Mesenchymal stem cell of adipose (primary cell): ENCODE results near the gene CT45A2.

GRCh38 chrX:129736482-129737021 lies 2.2 kb upstream of the XPNPEP2 start:
- CAGE, long polyA plus RNA = no peak

- CAGE, long polyA plus RNA = no peak
These were observed 7.7 kb downstream of the SASH3 start for GRCh38 chrX:129787505-129787878.

GRCh38 chrX:129792072-129792810 lies 12.5 kb downstream of the SASH3 start:
- CAGE, long polyA plus RNA = no peak

- CAGE, long polyA plus RNA = no peak
These were observed 15.1 kb downstream of the UTP14A start for GRCh38 chrX:129921111-129921508.

DNA sequence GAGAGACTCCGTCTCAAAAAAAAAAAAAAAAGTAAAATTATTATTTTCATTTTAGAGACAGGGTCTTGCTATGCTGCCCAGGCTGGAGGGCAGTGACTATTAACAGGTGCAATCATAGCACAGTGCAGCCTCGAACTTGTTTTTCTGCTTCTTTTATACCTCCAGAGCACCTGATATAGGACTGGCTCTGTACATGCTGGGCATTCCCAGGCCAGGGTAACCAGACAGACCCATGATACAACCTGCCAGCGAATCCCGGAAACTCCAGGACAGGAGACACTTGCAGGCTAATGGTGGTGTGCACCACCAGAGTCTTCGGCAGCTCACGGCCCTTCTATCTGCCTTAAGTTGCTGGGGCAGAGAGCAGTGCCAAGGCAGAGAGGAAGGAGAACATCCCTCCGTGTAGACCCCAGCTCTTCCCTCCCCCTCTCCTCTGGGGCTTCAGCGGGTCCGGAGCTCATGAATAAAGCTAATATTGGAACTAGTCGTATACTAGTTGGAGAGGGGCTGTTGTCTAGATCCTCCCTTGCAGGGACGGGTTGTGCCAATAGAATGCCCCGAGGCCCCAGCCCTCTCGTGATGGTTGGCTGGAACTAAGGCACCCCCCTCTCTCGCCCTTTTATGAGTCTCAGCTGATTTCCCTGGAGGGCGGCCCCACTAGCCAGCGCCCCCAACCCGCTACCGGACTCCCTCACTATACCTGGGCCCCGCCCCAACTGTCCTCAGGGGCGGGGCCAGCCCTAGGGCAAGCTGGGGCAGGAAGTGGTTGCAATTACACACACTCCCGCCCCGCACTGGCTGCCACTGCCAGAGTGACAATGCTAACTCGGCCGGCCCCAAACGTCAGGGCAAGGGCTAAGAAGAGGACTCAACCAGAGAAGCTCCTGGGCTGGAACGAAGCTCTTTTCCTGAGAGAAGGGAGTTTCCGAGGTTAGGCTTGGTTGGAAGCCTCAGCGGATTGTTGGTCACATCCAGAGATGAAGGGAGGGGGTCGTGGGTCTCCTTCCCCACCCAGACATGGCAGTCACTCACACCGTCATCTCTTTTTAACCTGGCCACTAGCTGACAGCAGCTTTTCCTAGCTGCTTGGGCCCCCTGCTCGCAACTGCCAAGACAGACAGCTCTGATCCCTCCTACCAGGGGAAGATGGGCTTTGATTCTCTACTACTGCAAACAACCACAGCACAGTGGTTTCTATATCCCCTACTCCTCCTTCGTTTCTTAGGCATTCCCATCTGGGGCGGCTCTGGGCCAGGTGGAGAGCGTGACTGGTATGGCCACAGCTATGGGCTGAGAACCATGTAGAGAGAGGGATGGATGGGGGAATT lies 21.3 kb upstream of the BCORL1 start:
- CAGE, long polyA plus RNA = no peak

- CAGE, long polyA plus RNA = no peak
These were observed 1.8 kb downstream of the BCORL1 start for GRCh38 chrX:129983861-129985091.

DNA sequence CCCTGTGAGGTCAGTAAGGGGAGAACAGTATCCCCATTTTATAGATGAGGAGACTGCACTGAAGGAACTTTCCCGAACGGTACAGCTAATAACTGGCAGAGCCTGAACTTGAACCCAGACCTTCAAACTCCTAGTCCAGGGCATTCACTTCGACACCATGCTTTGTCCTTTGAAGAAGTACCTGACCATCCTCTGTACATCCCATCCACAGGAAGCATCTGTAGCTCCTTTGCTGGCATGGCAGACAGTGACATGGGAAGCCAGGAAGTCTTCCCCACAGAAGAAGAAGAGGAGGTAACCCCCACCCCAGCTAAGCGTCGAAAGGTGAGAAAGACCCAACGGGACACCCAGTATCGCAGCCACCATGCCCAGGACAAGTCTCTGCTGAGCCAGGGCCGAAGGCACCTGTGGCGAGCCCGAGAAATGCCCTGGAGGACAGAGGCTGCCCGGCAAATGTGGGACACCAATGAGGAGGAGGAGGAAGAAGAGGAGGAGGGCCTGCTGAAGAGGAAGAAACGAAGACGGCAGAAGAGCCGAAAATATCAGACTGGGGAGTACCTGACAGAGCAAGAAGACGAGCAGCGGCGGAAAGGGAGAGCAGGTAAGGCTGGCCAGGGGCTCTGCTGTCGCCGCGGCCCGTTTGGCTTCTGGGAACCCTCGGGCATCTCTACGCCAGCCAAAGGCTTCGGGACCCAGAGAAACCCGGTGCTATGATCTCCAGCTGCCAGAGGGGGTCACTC lies 42.5 kb downstream of the BCORL1 start:
- CAGE, long polyA plus RNA = no peak

- CAGE, long polyA plus RNA = no peak
These were observed 46.2 kb downstream of the ELF4 start for GRCh38 chrX:130064137-130064538.

DNA sequence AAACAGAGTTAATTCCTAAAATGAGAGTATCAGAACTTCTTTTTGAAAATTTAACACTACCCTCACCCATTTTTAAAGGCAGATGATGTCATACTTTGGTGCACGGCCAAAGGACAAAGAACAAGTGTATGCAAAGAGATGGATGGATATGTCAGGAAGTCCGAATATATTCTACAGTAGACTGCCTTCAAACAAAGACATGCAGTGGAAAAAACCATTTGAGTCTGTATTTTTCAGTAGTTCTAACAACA lies 2.3 kb downstream of the AIFM1 start:
- CAGE, long polyA plus RNA = no peak

DNA sequence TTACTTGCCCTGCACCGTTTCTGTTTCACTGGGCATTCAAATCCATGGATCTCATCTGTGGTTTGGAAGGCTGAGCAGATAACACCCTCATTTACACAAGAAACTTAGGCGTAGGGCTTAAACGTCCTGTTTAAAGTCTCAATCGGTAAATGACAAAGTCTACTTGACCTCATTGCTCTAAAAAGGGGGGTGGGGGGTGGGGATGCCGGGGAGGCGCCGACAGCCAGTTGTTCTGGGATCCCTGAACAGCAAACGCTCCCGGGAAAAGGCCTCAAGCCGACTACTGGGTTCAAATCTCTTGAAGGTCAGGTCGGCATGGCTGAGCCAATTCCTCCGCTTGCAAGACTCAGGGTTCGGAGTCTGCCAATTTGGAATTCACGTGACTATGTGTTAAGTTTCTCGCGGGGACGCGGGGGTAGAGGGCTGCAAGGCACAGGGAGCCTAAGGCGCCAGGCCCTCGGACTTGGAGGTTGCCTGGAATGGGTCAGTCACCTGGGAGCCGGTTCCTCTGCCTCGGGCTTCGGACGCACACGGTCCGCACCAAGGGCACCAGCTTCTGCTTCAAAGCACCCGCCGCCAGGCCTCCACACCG lies 486 bp downstream of the AIFM1 start:
- CAGE, long polyA plus RNA = no peak

DNA sequence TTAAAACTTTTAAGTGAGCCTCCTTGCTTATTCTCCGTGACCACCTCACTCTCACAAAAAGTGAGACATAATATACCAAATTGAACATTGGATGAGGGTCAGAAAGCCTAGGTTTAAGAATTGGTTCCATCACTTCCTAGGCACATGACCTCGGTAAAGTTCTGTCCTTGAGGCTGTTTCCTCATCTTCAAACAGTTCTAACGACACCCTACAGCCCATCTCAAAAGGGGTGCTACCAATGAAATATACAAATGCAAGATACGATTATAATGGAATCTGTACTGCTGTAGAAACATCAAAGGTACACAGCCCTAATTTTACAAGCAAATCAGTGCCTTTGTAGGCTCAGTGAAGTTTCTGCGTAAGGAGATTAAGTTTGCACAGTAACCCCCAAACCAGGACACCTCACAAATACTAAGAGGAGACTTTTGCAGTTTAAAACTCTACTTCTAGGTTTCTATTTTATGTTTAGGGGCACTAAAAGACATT lies 1.3 kb downstream of the ZNF280C start:
- CAGE, long polyA plus RNA = no peak

- CAGE, long polyA plus RNA = no peak
These were observed 888 bp upstream of the STK26 start for GRCh38 chrX:132022184-132022644.

DNA sequence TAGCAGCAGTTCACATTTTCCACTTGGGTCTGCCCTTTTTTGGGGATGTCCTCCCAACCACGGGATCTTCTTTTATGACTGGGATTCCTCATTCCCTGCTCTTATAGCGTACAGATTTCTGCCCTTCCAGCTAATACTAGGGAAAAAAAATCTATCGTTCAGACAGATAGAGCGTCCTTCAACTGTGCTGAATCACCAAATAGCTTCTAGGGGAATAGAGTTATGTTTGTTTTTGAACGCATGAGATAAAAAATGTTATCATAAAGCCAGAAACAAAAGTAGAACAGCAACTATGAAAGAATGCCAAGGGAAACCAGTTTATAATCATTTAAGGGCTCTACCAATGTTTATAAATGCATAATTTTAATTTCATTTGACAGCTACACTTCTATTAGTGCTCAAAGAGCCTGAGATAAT lies 12.9 kb downstream of the RAP2C start:
- CAGE, long polyA plus RNA = no peak

GRCh38 chrX:132413511-132414016 lies 75.3 kb downstream of the MBNL3 start:
- CAGE, long polyA plus RNA = no peak

DNA sequence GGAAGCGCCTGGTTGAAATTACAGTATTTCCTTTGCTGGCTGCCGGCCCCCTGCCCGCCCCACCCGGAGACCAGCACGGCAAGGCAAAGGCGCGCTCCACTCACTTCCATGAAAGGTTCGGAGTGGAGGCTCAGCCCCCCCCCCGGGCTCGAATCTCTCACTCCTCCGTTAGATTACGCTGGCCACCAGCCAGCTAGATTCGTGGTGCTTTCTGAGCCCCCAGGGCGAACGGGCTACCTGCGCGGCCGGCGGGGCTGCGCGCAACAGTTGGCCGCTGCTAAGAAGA lies 1.8 kb downstream of the GPC4 start:
- CAGE, long polyA plus RNA = no peak

DNA sequence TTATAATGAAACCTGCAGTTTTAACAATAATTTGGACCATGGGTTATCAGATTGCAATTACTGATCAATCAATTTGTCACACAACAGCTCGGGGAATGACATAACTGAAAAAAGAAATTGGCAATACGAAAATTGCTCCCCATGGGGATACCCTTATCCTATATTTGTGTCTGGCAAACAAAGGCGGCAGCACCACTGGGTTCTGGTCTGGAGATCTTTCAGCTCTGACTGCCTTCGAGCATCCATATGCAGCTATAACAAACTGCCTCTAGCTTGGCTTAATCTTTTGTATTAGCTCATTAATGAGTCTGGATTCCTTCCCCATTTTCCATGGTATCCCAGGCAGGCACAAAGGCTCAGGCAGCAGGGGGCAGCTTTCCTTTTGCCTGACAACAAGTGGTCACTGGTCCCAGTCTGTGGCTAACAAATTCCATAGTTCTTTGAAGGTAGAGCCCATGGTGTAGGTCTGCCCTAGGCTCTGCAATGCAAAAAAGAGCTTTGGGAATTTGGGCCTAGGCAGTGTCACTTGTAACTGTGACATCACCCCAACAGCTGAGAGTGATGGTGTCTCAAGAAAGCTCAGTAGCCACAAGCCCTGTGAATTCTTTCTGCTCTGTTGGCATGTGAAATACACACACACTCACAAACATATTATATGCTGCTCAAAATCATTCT lies 234.3 kb upstream of the GPC4 start:
- CAGE, long polyA plus RNA = no peak

- CAGE, long polyA plus RNA = no peak
These were observed 261.8 kb upstream of the GPC4 start for GRCh38 chrX:133677138-133677361.

DNA sequence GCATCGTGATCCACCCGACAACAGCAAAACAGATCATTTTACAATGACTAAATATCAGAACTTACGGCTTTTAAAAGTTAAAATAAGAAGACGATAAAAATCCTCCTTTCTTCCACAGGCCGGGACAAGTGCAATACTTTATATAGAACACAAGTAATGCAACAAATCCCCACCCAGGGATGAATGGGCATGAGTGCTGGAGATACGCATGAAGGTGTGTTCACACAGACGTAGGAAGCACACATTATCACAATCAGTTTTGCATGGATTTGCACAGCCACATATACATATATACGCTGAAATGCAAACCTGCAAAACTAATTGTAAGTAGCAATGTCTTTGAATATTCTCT lies 67.6 kb upstream of the CCDC160 start:
- CAGE, long polyA plus RNA = no peak

- CAGE, long polyA plus RNA = no peak
These were observed 83.3 kb downstream of the HPRT1 start for GRCh38 chrX:134543200-134543727.

- CAGE, long polyA plus RNA = no peak
These were observed at the start of gene CT45A2 for GRCh38 chrX:135819866-135820228. TSS of gene CT45A2 (minus strand) at chrX:135820012.